Metastatic Breast Carcinoma in the Brain (tissue), 10 donors: ENCODE measurements around a stretch of chr11.

DNA sequence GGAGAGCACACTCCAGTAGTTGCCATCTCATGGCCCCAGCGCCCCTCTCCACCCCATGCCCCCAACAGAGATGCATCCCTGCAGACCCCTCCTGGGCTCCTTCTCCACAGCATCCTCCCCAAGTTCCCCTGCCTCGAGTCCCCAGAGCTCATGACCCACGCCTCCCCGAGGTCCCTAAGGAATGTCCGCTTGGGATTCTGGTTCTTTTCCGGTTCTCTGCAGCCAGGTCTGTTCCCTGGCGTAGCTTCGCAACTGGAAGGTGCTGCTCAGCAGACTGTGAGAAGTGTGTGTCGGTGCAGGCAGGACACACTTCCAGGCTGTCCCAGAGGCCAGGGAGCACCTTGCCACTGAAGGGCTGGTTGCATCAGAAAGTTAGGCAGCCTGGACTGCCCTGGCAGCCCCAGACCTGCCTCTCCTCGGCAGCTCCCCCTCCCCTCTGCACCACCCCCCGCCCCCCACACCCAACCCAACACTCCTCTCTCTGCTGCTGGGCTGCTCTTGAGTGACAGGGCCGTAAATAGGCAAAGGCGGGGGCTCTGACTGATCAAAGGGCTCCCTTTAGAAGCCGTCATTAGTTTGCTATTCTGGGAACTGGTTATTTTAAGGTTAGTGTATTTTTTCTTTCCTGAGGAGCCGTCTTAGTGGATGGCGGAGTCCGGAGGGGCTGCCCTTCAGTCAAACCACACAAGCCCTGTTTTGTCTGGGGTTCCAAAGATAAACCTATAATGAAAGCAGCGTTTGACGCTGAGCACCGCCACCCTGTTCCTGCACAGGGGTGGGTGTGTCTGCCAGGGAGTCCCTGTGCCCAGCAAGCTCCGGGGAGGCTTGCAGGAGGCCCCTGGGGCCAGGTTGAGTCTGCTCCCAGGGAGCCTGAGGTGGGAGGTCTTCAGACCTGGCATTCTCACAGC is 97.2 kb downstream of the CDKN1C start:
- PRO-cap, 10 experiments, result peak in 1 of 10 experiments; most common plus-strand start position 277 of the sequence (in 1); most common minus-strand start position 226 of the sequence (in 1)

GRCh38 chr11:2790971-2792289 is 94.1 kb downstream of the CDKN1C start:
- PRO-cap, 10 experiments, result peak in 3 of 10 experiments; most common plus-strand start chr11:2791859 (in 3); most common minus-strand start chr11:2791796 (in 1)

DNA sequence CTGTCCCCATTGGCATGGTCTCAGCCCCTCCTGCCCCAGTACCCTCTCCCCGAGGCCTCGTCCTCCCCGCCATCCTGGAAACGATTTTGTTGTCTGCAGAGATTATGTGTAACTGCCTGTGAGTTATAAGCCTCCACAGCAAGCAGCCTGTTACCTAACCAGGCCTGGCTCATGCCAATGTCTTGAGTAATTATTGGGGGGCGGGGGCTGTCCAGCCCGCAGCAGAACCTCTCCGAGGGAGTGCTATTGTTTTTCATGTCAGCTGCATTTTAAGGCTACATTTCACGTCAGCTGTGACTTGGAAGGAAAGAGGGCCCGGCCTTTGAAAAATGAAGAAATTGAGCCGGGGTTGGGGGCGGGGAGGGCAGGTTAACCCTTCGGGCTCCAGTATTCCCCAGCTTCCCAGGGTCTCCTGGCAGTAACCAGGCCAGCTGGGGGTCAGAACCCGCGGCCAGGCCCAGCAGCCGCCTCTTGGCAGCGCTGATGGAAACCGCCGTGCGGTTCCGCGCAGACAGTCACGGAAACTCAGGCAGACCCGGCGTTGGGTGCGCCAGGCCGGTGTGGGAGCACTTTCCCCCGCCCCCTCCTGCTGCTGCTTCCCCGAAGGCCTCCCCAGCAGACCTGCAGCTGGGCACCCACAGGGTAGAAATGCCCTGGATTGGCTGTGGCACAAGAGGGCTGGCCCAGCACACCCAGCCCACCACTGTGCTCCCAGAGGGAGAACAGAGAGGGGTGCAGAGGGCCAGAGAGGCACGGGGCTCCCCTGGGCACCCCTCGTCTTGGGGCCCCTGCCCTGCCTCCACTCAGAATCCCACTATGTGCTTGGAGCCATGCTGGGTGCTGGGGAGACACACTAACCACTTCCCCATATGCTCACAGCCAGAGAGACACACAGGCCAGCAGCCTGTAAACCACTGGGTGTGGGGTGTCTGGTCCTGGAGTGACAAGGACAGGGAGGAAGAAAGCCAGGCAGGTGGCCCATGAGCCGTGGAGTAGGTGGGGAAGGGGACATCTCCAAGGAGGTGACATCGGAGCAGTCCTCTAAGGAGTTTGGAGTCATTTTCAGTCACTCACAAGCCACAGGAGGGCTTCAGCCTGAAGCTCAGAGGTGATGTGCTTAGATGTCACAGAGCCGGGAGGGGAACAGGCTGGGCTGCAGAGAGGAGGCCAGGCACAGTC is 59.2 kb downstream of the CDKN1C start:
- PRO-cap, 10 experiments, result peak in 3 of 10 experiments; most common plus-strand start position 246 of the sequence (in 1); most common minus-strand start position 517 of the sequence (in 2)

DNA sequence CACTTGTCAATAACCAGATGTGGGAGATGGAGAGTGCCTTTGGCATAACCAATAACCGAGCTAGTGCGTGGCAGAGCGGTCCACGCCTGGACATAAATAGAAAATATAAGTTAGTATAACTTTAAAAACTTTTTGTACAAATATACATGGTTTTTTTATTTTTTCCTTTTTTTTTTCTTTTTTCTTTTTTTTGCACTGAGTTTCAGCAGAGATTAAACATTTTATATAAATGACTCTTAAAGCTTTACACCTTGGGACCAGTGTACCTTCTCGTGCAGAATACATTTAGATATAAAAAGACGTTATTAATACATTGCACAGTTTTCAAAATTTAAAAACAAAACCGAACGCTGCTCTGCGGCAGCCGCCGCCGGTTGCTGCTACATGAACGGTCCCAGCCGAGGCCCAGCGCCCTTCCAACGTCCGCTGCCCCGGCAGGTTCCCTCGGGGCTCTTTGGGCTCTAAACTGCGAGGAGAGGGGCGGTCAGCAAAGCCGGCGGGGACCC is 2.1 kb downstream of the CDKN1C start:
- PRO-cap, 10 experiments, result no peak in any of the 10 experiments

DNA sequence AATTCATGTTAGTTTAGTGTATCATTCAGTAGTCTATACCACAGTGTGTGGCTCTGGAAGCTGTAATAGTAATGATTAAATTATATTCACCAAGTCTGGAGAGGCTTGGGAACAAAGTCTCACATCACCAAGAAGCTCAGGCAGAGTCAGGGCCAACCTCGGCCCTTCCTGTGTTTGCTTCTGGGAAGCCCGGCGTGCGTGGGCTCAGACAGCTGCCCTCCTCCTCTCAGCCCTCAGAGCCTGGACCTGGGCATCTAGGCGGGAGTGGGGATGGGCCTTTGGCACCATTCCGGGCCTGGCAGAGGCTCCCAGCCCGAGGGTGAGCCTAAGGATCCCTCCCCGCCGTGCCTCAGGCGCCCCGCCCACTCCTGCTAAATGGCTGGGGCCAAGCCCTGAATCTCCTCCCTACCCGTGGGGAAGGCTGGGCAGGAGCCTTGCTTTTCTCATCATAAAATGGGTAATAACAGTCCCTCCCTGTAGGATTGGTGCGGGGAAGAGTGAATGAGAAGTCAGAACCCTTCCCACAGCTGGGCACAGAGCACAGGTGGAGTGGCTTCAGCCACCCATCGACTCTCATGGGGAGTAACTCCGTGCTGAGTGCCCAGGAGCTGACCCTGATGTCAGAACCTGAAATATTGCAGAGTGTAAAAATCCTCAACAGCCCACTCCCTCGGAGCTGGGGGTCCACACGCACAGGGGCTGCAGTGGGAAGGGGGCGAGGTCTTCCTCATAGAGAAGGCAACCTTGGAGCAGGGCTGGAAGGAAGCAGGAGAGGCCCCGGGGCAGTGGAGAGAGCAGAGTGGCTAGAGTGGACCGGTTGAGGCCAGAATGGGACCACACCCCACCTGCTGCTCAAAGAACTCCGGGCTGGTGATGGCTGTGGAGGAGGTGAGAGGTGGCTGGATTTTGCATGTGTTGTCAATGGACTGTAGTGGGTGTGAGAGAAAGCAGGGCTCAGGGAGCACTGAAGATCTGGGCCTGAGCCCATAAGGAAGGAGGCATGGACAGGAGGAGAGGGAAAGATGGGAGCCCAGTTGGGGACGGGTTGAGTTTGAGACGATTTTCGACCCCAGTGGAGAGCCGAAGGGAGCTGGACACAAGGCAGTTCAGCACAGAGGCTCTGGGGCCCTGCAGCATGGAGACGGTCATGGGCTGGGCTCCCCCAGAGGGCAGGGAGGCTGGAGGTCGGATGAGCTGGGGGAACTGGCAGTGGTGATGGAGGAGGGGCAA is 2.4 kb downstream of the SLC22A18 start:
- PRO-cap, 10 experiments, result peak in 4 of 10 experiments; most common plus-strand start position 483 of the sequence (in 2); most common minus-strand start position 294 of the sequence (in 4)

GRCh38 chr11:2912361-2913070 is 10.4 kb downstream of the SLC22A18 start:
- PRO-cap, 10 experiments, result peak in 9 of 10 experiments; most common plus-strand start chr11:2912829 (in 6); most common minus-strand start chr11:2912585 (in 6)

- PRO-cap, 10 experiments, result no peak in any of the 10 experiments
Measured at GRCh38 chr11:2927314-2927966, 1.8 kb downstream of the PHLDA2 start.

- PRO-cap, 10 experiments, result no peak in any of the 10 experiments
Measured at GRCh38 chr11:2932836-2933274, 3.6 kb upstream of the PHLDA2 start.

DNA sequence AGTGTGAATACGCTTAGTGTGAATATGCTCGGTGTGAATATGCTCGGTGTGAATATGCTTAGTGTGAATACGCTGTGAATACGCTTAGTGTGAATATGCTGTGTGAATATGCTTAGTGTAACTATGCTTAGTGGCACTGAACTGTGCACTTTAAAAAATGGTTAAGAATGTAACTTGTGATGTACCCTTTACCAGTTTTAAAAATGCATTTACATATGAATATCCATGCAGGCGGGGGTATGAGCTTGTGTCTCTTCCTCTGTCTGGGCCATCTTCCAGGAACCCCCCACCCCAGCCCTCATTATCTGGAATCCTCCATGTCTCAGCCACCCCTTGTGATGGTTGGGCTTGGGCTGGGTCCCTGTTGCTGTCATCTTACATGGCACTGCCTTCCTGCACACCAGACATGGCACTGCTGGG is 9.6 kb upstream of the PHLDA2 start:
- PRO-cap, 10 experiments, result no peak in any of the 10 experiments

- PRO-cap, 10 experiments, result no peak in any of the 10 experiments
Measured at GRCh38 chr11:2941089-2942019, 12.1 kb upstream of the PHLDA2 start.

- PRO-cap, 10 experiments, result no peak in any of the 10 experiments
Measured at GRCh38 chr11:2990575-2990952, 1.6 kb downstream of the NAP1L4 start.

GRCh38 chr11:3049648-3050378 is 7.4 kb downstream of the CARS1 start:
- PRO-cap, 10 experiments, result peak in 2 of 10 experiments; most common plus-strand start chr11:3049987 (in 1); most common minus-strand start chr11:3049899 (in 2)

DNA sequence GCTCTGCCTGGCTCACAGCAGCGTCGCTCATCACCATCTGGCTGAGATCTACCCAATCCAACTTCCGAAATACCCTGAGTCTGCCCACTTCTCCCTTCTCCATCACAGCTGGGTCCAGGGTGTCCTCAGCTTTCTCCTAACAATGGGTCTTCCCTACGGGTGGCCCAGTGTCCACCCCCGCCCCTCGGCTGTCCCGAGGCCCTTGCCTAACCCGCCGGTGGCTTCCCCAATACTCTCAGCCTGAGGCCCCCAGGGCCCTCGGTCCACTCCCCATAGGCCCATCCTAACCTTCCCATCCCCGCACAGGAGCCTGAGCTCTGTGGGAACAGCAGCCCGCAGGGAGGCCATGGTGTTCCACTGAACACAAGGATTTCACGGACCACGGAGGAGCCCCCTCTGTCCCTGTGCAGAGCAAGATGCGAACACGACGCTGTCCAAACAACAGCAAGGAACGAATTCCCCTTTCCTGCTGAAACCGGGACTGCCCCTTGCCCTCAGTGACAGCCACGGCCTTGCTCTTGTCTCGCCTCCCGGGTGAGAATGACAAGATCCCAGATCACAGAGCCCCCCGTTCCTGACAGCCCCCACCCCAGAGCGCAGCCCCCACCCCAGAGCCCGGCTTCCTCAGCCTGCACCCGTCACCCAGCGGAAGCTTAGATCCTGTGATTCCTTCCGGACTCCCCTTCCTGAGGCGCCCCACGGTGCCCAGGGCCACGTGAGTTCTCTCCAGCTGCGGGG is 48.8 kb upstream of the CARS1 start:
- PRO-cap, 10 experiments, result no peak in any of the 10 experiments

GRCh38 chr11:3130706-3131000 is 34.5 kb downstream of the OSBPL5 start:
- PRO-cap, 10 experiments, result peak in 7 of 10 experiments; most common plus-strand start chr11:3130858 (in 2); most common minus-strand start chr11:3130766 (in 7)

- PRO-cap, 10 experiments, result peak in 2 of 10 experiments; most common minus-strand start chr11:3143676 (in 2)
Measured at GRCh38 chr11:3143411-3143907, 21.7 kb downstream of the OSBPL5 start.

DNA sequence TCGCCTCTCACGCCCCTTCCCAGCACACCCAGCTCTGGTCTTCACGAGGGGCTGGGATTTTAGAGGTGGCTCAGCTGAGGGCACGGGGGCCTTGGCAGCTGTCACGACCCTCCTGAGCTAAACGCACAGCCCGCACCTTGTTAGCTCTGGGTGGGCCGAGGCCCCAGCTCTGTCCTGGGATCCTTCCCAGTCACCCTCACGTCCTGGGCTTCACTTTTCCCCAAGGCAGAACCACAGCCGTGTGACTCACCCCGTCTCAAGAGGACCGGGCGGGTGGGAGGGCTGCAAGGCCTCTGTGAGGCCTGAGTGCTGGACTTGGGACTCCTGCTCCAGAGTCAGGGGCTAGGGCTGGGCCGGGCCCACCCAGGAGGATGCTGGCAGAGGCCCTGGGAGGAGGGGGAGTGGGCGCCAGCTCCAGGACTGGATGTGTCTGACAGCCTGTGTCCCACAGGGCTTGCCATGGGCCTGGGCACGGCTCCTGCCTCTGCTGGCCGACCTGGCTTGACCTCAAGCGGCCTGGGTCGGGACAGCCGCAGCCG is 18.2 kb downstream of the OSBPL5 start:
- PRO-cap, 10 experiments, result no peak in any of the 10 experiments

- PRO-cap, 10 experiments, result no peak in any of the 10 experiments
Measured at GRCh38 chr11:3671536-3671793, 281 bp upstream of the CHRNA10 start.

GRCh38 chr11:3725390-3725677 is 54.1 kb upstream of the CHRNA10 start:
- PRO-cap, 10 experiments, result no peak in any of the 10 experiments

GRCh38 chr11:3776215-3776521 is 21.2 kb downstream of the NUP98 start:
- PRO-cap, 10 experiments, result no peak in any of the 10 experiments

- PRO-cap, 10 experiments, result no peak in any of the 10 experiments
Measured at GRCh38 chr11:3830913-3831316, 9.8 kb downstream of the RHOG start.